Mesenchymal stem cell of adipose (primary cell): ENCODE measurements around the gene DHX36.

DNA sequence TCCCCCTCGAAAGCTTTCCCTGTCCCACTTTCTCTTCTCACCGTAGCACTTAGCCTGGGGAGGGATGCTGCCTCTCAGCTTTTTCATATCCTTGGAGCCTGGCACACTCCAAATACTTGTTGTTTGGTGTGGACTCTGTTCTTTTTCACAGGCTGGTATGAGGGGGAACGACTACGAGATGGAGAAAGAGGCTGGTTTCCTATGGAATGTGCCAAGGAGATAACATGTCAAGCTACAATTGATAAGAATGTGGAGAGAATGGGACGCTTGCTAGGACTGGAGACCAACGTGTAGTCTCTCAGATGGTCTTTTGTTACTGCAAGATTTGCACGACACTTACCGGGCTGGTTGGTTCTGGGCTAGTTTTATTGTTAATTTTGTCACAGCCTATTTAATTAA lies 69.1 kb downstream of the DHX36 start:
- CAGE, long polyA plus RNA: no peak

GRCh38 chr3:154323573-154324940 lies at the start of gene DHX36:
TSS of gene DHX36 (minus strand) at chr3:154324487.
- CAGE, long polyA plus RNA: no peak

- CAGE, long polyA plus RNA: no peak
Measured at GRCh38 chr3:155461763-155462381, 168.4 kb upstream of the STRIT1 start.

DNA sequence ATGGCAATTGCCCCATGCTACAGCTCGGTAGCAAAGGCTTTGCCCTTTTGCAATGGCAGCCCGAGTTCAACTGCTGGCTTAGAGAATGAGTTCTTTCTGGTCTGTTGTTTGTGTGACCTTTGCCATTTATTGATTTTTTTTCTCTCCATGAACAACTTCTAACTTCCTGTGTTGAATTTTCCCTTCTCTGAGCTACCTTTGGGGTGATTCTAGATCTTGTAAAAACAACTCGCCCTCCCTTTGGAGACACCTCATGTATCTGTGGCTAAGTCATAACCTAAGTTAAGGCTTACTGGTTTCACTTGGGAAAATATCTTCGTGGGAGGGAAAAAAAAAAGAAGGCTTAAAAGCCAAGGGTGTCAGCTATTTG lies 139.2 kb downstream of the PLCH1 start:
- CAGE, long polyA plus RNA: no peak

DNA sequence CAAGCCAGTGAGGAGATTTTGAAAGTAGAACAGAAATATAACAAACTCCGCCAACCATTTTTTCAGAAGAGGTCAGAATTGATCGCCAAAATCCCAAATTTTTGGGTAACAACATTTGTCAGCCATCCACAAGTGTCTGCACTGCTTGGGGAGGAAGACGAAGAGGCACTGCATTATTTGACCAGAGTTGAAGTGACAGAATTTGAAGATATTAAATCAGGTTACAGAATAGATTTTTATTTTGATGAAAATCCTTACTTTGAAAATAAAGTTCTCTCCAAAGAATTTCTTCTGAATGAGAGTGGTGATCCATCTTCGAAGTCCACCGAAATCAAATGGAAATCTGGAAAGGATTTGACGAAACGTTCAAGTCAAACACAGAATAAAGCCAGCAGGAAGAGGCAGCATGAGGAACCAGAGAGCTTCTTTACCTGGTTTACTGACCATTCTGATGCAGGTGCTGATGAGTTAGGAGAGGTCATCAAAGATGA lies 117.1 kb downstream of the GMPS start:
- CAGE, long polyA plus RNA: no peak

DNA sequence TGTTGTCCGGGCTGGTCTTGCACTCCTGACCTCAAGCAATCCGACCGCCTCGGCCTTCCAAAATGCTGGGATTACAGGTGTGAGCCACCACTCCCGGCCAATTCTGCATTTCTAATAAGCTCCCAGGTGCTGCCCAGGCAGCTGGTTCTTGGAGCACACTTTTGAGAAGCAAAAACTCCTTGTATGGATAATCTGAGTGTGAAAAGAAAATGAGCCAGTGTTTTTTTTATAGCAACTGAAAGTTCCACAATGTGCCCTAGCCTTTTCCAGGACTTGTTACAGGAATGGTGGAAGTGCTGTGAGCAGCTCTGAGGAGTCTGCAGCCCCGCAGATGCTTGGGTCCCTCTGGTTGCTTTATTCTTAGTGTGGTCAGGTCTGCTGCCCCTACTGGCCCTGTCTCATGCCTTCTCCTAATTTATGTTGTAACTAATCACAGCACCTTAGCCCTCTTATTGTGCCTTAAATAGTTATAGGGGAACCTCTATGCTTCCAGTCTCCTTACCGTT lies 13.5 kb upstream of the KCNAB1 start:
- CAGE, long polyA plus RNA: no peak

GRCh38 chr3:156291589-156292401 lies 171.4 kb downstream of the KCNAB1 start:
- CAGE, long polyA plus RNA: no peak

GRCh38 chr3:156542134-156543494 lies 12.3 kb downstream of the SSR3 start:
- CAGE, long polyA plus RNA: no peak

DNA sequence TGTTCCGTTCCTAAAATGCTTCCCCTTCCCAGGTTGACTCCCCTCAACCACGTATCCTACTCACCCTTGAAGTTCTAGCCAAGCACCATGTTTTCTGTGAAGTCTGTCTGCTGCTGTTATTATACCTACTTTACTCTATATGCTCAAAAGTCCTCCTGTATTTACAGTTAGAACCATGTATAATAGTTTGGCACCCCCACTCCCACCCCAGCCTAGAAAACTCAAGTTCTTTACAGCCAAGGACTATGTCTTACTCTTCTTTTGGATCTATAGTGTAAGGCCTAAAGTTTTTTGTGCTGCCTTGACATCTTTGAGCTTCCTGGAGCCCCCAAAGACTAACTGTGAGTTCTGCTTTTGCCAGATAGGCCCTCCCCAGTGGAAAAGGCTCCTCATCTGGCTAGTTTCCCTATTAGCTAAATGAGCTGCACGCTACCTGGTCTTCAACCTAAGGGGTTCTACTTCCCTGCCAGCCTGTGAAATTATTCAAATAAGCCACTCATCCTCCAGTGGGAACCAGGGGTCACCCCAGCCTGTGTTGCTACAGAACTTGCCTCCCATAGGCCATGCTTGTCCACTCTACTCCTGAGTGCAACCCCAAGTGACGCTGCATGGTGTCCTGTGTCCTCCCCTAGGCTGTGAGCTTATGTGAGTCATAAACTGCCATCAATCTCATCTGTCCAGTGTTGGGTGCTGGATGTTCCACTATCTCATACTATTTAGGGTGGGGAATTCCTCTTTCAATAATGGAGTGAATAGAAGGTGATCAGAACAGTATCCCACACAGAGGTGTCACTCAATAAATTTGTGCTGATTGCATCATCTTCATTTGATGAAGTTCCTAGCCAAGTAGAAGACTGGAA lies 49.6 kb upstream of the SSR3 start:
- CAGE, long polyA plus RNA: no peak

DNA sequence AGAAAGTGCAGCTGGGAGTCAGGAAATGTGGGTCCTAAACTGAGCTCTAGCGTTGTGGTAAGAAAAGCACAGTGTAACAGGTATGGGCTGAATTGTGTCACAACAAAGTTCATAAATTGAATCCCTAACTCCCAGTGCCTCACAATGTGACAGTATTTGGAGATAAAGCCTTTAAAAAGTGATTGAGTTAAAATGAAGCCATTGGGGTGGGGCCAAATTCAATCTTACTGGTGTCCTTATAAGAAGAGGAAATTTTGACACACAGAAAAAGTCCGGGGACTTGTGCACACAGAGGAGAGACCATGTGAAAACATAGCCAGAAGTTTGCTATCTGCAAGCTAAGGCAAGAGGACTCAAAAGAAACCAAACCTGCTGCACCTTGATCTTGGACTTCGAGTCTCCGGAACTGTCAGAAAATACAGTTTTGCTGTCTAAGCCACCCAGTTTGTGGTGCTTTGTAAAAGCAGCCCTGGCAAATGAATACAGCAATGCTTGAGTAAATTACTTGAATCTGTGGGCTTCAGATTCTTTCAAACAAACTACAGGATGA lies 53.6 kb upstream of the SSR3 start:
- CAGE, long polyA plus RNA: no peak

DNA sequence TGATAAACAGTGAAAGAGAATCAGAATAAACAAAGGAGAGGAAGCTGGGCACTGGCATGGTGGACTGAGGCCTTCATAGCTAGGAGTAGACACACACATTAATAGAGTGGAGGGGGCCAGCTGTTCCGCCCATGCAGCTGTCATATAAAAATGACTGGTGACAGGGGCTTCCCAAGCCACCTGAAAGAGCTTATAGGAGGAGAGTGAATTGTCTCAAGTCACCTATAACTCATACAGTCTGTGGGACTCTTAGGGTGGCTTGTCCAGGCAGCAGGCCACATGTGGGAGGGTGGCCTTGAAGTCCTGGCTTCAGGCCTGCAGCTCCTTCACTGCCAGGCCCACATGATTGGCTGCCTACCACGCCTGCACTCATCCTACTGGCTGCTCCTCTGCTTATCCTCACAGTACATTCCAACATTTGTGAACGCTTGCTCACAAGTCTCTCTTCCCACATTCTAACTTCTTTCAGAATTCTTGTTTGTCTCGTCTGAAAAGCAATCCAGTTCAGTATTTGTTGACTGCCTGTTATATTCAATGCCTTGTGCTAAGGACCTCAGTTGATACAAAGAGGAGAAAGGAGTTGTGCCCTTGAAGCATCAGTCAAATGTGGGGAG lies 41.1 kb upstream of the TIPARP start:
- CAGE, long polyA plus RNA: no peak

DNA sequence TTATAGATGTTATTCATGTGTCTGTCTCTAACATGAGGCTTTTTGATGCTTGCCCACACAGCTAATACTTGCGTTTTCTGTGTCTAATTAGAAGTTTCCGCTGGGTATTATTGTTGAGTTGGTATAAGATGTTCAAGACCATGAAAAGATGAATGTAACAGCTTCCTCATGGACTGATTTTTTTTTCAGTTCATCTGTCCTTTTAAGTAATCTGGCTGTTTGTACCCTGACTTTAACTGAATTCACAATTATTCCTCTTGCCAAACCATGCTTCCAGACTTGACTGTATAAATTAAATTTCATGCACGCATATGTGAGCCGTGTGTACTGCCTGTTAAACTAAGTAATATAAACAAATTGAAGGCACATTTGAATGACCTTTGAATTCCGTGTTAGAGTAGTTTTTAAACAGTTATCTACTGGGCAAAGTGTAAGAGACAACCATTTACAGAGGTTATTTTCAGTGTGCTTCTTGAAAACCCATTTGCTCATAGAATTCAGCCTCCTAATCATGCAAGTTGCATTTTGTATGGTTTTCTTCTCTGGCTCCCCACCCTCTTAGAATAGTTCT lies 10.6 kb upstream of the LEKR1 start:
- CAGE, long polyA plus RNA: no peak

GRCh38 chr3:156816631-156817536 lies 9.3 kb upstream of the LEKR1 start:
- CAGE, long polyA plus RNA: no peak

DNA sequence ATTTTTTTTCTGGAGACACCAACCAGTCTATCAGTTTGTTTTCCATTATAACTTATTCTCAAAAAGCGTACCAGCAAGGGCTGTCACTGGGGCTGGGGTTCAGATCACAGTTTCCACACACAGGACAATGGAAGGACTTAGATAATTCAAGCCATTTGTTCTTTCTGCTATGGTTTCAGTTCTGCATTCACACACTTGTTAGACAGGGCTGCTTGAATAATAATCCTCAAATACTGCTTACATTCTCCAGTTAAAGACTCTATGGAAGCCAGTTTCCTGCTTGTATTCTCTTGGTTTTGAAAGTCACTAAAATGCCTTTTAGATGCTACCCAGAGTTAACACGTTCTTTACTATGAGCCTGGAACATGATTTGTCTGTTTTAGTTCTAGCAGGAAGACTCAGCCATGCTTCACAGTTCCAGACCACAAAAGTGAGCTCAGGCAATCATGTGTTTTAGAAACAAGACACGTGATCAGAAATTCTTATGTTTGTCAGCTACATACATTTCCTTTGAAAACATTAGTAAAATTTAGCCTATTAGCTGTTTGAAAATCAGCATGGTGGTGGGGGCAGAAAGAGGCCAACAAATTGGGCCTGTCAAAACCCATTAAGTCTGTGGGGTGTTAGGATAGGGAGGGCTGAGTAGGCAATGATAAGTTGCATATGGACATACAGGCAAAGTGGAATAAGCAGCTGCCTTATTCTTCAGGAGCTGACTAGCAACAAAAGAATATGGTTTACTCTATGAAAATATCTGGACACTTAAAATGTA lies 152.4 kb downstream of the LEKR1 start:
- CAGE, long polyA plus RNA: no peak

DNA sequence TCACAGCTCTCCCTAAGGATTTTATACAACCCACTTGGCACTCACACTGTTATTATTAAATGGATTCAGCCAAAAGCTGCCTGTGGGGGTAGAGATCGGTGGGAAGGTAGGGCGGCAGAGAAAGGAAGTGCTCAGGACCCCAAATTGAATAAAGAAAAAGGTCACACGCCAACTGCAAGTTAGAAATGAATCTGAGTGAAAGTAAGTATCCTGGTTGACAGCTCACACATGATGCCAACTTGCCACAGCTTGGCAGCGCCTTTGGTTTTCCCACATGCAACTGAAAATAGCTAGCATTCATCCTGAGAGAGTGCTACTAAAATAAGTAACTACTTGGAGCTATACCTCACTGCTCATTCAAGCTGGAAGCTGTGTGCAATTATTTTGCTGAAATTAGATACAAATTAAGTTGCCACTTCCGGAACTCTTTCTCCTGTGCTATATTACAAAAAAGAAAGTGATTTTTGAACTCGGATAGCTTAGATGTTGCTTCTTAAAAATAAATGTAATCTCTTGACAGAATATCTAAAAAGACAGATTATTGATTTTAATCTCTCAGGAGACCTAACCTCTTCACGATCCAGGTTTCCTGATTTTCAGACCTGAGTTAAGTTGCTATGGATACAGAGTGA lies 73.5 kb downstream of the CCNL1 start:
- CAGE, long polyA plus RNA: no peak

DNA sequence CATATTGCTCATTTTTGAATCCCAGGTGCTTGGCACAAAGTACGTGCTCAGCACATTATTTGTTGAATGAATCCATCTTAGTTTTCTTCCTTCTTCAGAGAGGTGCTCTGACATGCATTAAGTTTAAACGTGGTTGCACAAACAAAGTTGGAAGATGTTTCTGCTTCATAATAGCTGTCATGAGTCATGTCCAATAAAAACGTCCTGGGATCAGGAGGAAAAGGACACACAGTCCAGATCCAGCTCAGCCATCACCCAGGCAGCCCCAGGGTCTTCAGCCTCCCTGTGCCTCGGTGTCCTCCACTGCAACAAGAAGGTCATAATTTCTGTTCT lies 55.5 kb downstream of the CCNL1 start:
- CAGE, long polyA plus RNA: no peak

GRCh38 chr3:157123612-157124082 lies 36.3 kb downstream of the CCNL1 start:
- CAGE, long polyA plus RNA: no peak

DNA sequence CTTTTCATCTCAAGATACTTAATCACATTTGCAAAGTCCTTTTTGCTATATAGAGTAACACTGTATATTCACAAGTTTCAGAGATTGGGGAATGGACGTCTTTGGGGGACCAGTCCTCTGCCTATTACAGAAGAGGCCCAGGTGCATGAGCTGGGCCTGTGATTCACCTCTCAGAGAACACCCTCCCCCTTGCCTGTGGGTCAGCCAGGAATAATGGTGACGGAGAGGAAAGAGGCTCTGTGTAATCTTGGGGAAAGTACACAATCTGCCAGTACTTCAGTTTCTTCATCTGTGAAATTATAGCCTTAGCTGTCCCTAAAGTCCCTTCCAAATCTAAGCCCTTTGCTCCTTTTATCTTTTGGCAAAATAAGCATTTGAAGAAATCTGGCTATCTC lies 32.2 kb downstream of the CCNL1 start:
- CAGE, long polyA plus RNA: no peak

DNA sequence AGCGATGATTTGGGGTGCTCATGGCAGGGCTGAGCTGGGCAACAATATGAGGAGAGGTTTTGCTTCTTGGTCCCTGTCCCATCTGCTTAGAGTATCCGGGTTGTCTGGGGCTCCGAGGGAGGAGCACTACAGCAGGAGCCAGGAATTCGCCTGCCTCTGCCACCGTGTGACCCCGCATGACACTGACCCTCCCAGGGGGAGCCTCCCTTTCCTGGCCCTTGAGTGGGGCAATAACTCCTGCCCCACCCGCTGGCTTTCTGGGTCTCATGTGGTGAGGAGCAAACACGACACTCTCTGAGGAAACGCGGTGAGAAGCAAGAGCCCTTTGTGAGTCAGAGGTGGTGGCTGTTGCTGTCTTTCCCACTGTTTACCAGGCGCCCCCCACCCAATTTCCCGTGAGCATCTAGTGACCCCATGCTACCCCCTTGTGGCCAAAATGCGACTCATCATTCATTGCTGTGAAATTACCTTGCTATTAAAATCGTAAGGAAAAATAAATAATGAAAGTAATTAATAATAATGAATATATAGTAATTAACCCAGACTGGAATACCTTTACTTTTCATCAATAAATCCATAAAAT lies 29.5 kb downstream of the CCNL1 start:
- CAGE, long polyA plus RNA: no peak

GRCh38 chr3:157282289-157282961 lies 122.5 kb upstream of the CCNL1 start:
- CAGE, long polyA plus RNA: no peak